A375 (cell line): ENCODE results near the genes TAGAP, SOD2, PNLDC1 and SLC22A2.

DNA sequence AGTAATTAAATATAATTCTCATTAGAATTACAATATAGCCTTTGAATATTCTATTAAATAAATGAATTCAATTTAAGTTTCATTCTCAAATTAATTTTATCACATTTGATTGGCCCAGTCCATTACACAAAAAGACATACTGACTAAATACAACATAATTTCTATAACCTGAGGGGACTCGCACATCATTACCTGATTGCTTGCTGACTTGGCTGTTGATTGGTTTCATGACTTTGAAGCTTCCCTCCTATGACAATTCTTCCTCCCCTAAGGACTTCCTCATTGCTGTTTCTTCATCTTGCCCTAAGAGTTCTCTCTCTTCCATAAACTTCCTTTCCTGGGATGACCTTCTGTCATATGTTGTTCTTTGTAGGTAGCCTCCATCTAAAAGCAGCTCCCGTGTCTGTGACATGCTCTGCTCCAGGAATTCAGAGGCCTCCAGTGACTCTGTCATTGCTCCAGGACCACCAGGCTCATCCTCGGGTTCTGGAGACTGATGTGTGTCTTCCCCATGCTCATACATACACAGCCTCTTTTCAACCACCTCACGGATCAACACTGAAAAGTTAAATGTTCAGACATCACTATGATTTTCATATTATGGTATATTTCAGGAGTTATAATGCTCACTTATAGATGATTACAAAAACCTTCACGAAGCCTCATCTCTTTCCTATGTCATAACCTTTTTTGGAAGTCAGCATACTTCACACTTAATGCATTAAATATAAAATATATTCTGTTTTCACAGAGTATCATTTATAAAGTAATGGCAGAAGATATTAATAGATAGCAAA lies 22.5 kb downstream of the RSPH3 start:
- RAMPAGE, long total RNA = no peak

DNA sequence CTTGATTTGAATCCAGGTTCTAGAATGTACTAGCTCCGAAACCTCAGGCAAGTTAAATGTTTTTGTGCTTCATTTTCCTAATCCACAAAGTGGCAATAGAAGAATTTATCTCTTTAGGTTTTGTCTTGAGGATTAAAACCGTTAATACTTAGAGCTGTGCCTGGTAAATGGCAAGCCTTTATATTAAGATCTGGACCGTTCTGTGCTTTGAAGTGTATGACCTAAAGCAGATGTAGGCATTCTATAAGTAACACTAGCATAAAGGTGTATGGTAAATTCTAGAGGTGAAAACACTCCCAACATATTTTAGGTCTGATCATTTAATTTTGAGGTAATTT lies 596 bp upstream of the RSPH3 start:
- RAMPAGE, long total RNA = no peak

DNA sequence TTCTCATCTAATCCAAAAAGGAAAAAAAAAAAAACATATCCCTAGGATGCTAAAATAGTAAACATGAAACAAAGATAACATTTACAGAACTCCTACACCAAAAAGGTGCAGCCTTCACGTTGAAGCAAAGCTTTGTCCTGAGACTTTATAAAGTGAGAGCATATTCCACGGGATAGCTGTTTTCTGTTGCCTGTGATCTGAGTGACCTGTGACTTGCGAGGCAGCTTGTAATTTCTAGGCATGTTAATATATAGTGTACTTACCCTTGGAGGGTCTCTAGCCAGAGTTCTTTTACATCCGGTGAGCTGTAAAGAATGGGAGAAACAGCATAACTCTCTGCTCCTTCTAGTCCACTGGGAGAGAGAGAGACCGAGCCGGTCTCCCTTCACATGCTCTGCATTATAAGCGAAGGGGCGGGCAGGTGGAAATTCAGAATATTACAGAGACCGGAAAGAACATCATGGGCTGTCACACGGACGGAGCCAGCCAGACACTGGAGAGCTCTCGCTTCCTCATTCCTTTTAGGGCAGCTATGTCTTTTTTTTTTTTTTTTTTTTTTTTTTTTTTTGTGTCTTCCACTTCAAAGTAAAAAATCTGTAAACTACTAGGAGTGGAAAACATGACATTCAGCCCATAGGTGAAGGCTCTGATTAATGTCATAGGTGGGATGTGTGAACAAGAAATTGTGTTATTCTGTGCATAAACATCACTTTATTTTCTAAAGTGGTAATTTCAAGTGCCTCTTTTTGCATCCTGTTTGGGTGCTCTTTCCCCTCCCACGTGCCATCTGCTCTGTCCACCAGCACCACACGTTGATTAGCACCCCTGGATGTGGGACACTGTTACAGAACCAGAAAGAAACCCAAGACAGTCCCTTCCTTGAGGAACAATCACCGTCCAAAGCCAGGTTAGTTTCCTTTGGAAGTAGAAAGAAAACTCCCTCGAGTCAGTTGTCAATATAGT lies at the start of gene TAGAP:
Gene TAGAP, minus strand, starts transcription at position 376 of the 963 bp plus-strand sequence.
- RAMPAGE, long total RNA = no peak

DNA sequence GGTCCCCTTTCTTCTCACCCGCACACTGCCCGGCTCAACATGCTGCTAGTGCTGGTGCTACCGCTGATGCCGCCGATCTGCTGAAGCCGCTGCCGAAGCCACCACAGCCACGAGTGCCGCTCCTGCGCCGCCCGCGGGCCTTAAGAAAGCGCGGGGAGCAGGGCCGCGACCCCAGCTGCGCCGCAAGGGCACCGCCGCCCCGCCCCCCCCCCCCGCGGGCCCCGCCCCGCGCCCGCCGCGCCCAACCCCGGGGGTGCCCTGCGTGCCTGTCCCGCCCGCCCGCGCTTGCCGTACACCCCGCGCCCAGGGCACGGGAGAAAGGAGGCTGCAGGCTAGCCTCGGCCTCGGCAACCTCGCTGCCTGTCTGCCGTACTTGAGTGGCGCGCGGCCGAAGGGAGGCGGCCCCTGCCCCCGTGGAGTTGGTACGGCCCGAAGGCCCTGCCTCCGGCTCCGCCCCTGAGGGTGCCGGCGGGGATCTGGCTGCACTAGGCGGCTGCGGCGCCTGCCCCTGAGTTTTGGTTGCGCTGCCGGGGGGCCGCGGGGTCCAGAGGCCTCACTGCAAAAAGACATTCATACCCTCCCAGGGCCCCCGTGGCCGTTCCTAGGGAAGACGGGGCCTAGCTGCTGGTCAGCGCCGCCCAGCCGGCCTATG lies at the start of gene SOD2:
Gene SOD2, minus strand, starts transcription at position 115 of the 652 bp plus-strand sequence.
- RAMPAGE, long total RNA = no peak

DNA sequence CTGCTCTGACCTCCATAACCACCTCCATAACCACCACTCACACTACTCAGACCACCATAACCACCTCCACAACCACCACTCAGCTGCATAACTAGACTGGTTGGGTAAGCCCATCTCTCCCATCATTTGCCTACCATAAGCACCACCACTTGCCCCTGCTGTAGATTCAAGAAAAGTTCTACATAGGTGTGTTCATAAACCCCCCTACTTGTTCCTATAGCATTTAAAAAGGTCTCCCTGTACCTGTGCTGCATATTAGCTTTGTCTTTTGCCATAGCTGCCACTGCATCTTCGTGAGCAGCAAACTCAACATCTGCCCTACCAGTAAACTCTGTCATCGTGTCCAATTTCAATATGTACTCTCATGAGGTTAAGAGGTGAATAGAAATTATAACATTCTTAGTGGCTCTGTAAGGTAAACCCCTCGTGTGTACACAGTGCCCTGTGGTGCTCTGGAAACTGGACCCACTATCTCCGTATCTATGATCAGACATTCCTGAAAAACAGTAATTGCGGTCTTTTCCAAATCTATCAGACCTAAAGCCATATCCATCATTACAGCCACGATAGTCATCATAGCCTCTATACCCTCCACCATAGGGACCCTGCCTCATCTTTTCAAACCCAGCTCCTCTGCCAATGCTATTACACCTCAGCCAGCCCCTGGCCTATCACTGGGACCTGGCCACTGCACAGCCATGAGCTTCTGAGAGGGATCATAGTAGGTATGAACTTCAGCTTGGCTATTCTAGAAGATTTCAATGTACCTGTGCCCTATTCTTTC lies 14.4 kb upstream of the WTAP start:
- RAMPAGE, long total RNA = no peak

- RAMPAGE, long total RNA = no peak
Observed at GRCh38 chr6:159729442-159730166, 2.3 kb downstream of the WTAP start.

GRCh38 chr6:159762679-159763296 lies 943 bp downstream of the ACAT2 start:
- RAMPAGE, long total RNA = no peak

GRCh38 chr6:159777313-159778309 lies 11.8 kb downstream of the TCP1 start:
- RAMPAGE, long total RNA = no peak

- RAMPAGE, long total RNA = no peak
Observed at GRCh38 chr6:159790652-159791703, 711 bp downstream of the MRPL18 start.

- RAMPAGE, long total RNA = no peak
Observed at GRCh38 chr6:159800095-159800432, at the start of gene PNLDC1. TSS of gene PNLDC1 (plus strand) at chr6:159800276.

- RAMPAGE, long total RNA = no peak
Observed at GRCh38 chr6:159929722-159930173, 39.0 kb downstream of the MAS1 start.

DNA sequence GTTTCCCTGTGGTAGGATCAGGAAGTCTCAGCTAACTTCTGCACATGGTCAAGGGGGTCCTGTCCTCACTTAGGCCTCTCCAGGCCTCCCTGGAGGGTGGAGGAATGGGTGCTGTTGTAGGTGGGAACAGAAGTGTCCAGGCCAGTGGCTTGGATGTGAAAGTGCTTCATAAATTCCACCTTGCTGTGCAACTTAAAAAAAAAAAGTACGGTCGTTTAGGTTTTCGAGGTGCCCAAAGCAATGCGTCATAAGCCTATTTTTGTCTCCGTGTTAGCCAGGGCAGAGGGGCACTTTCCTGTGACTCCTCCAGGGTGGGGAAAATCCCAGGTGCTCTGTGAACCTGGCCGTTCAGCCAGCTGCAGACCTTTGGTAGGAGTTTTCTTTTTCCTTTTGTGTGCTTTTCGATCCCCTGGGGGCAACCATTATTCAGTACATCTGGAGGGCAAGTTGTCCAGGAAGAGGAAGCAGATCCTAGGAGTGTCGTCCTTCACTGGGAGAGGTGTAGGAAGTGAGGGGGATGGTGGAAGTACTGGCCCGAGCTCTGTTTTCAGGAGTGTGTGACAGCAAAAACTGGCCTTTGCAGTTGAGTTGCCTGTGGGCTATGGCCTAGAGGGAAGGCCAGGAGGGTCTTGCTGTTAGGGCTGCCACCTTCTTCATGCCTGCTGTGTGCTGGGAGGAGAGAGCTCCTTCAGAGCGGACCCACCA lies 9.7 kb downstream of the IGF2R start:
- RAMPAGE, long total RNA = no peak

- RAMPAGE, long total RNA = no peak
Observed at GRCh38 chr6:160029887-160030750, 61.2 kb downstream of the IGF2R start.

DNA sequence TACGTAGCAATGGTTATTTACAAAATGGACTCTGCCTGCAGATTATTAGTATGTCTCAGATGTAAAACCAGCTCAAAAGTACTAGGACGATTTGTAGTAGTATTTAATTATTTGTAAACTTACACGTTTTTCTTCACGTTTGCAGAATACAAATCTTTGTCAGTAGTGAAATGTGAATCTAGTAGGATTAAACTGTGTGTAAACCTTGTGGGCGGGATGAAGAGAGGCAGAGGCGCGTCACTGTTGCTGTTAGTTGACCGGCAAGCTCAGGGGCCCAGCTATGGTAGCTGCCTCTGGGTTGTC lies 69.5 kb downstream of the IGF2R start:
- RAMPAGE, long total RNA = no peak

- RAMPAGE, long total RNA = no peak
Observed at GRCh38 chr6:160061358-160062156, 60.1 kb upstream of the SLC22A1 start.

DNA sequence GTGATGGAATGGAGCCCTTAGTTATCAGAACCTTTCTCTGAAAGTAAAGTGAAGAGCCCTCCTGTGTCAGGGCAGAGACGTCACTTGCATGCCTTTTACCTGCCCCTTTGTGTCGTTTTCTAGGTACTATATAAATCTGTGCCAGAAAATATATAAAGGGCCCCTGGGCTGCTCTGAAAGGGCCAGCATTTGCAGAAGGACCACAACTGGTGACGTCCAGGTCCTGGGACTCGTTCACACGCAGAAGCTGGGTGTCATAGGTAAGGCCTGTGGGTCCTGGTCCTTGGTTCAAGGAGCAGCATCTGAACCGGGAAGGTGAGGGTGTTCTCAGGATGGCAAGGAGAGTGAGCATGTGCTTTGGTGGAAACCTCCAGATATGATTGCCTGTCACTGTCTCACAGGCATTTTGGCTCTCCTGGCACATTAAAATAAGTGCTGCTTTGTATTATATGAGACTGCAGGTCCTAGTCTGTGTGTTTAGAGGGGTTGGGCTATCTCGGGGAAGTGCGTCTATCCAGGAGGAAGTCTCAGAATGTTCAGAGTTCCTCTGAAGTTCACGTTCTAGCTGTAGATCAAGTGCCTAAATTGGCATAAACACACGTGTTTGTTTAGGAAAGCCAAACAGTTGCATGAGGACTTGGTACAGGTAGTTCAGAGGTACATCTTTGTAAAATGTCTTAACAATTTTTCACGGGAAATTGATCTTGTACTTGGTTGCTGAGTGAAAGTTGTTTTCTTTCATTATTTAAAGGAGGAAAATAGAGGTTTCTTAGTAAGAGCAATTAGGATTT lies 36.5 kb upstream of the SLC22A1 start:
- RAMPAGE, long total RNA = no peak

DNA sequence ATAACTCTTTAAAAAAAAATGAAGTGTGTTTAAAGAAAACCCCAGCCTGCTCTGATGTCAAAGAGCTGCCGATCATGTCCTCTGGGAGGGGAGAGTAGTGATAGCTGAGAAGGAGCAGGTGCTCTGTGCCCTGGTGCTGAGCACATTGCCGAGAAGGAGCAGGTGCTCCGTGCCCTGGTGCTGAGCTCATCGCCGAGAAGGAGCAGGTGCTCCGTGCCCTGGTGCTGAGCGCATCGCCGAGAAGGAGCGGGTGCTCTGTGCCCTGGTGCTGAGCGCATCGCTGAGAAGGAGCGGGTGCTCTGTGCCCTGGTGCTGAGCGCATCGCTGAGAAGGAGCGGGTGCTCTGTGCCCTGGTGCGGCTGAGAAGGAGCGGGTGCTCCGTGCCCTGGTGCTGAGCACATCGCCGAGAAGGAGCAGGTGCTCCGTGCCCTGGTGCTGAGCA lies 30.9 kb upstream of the SLC22A1 start:
- RAMPAGE, long total RNA = no peak

GRCh38 chr6:160105350-160105929 lies 16.2 kb upstream of the SLC22A1 start:
- RAMPAGE, long total RNA = no peak

DNA sequence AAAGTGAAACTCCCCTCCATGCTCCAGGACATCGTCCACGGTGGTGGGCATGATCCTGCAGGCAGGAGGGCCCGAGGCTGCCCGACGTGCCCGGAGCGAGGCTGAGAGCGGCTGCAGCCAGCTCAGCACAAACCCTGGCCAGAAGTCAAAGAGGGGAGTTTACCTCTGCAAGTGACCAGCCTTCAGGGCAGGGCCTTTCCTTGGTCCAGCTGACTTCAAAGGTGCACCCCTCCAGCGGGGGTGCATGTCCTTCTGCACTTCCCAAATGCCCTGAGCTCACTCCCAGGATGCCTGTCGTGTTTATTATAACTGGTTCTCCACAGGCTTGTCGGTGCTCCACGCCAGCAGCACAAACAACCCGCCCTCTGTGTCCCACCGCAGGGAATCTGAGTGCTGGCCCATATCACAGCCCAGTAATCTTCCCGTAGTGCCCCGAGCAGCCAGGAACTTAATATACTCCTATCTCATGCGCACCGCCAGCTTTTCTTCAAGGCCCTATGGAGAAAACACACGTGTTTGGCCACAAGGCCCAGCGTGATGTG lies at the start of gene SLC22A2:
Gene SLC22A2, minus strand, starts transcription at position 115 of the 542 bp plus-strand sequence.
- RAMPAGE, long total RNA = no peak

DNA sequence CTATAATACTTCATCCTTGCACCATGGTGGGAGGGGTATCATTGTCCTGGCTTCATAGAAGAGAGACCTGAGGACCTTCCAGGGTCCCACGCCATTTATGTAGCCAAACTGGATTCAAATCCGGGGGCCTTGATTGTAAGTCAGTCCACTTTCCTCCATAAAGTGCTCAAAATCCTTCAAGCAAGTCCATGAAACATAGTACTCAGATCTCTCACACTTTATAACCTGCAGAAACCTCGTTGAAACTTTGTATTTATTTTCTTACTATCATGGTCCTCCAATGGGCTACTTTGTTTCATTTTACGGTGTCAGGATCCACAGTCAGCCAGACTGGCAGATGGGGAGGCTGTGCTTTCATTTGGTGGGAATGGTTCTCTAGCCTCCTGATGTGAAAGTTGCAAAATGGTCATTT lies 3.6 kb downstream of the SLC22A3 start:
- RAMPAGE, long total RNA = no peak